SJCRH30 (cell line): ENCODE data around the genes THTPA and ADCY4.

DNA sequence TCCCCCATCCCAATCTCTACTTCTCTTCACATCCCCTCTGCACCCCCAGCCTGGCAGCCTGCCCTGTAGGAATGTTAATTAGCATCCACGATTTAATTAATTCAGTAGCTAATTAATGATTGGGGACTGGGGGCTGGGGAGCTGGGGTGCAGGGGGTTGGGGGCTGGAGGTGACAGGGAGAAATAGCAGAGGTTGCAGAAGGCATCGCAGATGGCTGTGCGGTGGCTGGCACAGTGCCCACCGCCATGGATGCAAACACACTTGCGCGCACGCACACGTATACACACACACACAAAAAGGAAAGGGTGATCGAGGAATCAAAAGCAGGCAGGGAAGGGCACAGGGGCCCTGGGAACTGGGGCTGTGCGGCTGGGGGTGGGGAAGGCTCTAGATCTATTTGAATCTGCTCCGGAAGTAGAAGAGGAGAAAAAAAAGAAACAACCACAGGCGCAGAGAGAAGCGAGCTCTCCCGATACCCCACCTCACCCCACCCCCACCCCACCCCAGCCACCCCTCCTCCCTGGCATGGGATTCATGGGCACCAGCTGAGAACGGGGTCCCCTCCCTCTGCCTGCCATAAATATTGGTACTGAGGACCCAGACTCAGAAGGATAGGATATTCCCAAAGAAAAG is 39.4 kb downstream of the ZFHX2 start:
- RAMPAGE, long total RNA = no peak

DNA sequence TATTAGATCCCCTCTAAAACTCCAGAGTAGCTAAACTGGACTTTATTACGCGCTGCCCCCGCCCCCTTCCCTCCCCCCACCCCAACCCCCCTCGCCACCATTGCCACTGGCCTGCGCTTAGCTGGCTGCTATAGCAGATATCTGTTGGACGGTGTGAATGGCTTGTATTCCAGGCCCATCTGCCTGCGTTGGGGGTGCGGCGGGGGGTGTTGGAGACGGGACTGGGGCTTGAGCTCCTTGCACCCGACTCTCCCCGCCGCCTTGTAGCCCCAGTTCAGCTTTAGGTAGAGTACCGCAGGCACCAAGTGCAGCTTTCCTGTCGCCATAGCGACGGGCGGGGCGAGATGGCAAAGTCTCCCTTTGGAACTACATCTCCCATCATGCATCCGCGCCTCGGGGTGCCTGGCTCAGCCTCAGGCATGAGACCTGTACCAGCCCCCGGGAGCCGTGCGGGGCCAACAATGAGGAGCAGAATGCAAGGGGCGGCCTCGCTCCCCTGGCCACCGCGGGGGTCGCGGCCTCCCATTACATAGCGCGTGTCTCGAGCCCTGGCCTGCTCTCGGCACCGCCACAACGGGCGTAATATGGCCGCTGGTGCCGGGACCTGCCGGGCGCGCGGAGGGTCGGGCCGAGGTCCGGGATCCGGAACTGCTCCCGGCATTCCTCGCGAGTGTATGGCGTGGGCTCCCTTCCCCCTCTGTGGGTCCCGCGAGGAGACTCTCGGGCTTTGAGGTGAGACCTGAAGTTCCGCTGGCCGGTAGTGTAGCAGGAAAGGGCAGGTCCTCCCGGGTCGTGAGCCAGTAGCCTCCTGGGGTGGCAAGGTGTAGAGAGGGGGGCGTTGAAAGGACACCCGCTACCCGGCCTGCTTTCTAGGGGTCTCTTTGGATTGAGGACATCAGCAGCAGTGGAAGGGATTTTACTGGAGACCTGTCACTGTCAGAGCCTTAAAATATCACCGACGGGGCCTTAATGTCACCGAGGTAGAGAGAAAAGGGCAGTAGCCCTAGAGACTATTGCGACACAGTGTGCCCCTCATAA is at the start of gene THTPA:
Gene THTPA (plus strand): TSS at position 660 of the 1,038 bp plus-strand sequence.
- RAMPAGE, long total RNA = no peak

DNA sequence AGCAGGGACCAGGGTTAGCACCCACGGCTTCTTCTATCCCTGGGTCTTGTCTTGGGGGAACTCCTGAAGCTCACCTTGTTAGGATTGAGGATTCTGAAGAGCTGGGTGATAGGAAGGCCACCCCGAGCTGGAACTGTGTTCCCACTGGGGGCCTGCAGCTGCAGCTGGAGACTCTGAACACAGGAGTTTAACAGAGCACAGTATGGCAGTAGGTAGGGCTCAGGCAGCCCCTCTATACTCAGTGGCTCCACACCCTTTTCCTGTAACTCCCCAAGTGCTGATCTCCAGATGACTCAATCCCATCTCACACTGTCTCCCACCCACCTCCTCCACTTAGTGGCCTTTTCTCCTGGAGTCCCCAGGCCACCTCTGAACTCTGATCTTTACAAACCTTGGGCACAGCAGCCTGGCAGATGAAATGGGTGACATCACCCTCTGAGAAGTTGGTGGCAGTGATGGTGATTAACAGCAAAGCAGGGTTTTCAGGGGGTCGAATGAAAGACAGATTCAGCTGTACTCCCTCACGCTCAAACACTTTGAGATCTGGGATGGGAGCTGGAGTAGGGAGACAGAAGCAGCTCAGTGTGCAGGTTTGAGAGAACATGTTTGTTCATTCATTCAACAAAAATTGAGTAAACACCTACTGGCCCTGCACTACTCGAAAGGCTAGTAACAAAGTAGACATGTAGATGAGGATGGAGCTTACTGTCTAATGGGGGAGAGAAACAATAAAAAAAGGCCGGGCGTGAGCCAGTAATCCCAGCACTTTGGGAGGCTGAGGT is 4.0 kb downstream of the THTPA start:
- RAMPAGE, long total RNA = no peak

GRCh38 chr14:23588904-23589596 is 10.5 kb upstream of the JPH4 start:
- RAMPAGE, long total RNA = no peak

- RAMPAGE, long total RNA = no peak
Observed at GRCh38 chr14:23613944-23614440, 22.2 kb upstream of the DHRS2 start.

GRCh38 chr14:23660106-23660850 is 24.1 kb downstream of the DHRS2 start:
- RAMPAGE, long total RNA = no peak

GRCh38 chr14:23694059-23695014 is 58.2 kb downstream of the DHRS2 start:
- RAMPAGE, long total RNA = no peak

- RAMPAGE, long total RNA = no peak
Observed at GRCh38 chr14:23990073-23990747, 1.5 kb downstream of the DHRS4L2 start.

DNA sequence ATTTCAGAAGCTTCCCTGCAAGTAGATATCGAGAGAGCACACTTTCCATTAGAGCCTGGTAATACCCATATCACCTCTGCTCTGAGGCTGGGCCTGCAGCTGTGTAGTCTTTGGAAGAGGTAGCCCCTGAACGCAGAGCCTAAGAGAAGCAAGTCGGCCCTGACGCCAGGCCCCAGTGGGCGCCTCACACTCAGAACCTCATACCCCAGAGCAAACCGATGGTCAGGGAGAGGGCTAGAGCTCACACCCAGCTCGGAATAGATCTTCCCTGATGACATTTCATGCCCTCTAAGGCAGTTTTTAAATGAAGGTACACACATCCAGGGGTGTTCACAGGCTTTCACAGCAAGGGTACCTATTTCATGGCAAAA is 6.2 kb upstream of the FITM1 start:
- RAMPAGE, long total RNA = no peak

GRCh38 chr14:24164361-24164811 is 3.3 kb downstream of the IRF9 start:
- RAMPAGE, long total RNA = no peak

GRCh38 chr14:24172388-24172827 is 528 bp downstream of the REC8 start:
- RAMPAGE, long total RNA = no peak

- RAMPAGE, long total RNA = no peak
Observed at GRCh38 chr14:24181071-24181851, 7.4 kb downstream of the IPO4 start.

DNA sequence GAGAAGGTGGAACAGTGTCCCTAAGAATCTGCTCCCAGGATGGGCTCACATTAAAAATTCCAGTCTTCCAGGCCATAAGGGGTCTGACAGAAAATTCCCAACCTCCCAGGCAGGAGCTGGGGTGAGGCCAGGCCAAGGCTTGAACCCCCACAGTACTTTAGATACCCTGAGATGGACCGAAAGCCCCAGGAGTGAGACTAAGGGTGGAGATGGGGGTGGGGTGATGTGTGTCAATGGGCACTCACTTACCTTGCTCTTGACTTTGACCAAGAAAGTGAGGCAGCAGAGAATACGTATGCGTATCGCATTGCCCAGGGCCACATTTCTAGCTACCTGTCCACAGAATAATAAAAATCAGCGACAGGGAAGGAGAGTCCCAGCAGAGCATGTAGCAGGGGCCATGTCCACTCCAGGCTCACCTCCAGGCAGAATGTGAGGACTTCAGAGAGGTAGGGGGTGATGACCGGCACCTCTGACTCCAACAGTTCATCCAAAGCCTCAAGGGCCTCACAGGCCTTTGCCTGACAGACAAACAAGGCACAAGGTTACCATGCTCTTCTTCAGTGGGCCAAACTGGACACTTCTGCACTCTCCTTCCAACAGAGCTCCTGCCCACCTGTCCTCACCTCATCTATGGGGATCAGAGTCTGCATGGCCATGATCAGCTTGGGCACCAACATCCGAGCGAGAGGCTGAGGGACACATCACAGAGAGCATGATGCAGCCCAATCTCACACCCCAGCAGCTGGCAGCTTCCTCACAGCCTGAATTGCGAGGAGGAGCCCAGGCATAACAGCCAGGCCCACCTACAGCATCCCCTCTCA is 1.9 kb downstream of the IPO4 start:
- RAMPAGE, long total RNA = no peak

GRCh38 chr14:24242861-24243224 is 420 bp upstream of the TINF2 start:
- RAMPAGE, long total RNA = no peak

GRCh38 chr14:24278903-24279955 is 7.8 kb upstream of the RABGGTA start:
- RAMPAGE, long total RNA = no peak

GRCh38 chr14:24333653-24334413 is 1.0 kb downstream of the ADCY4 start:
- RAMPAGE, long total RNA = no peak

GRCh38 chr14:24334414-24335344 is at the start of gene ADCY4:
TSS of gene ADCY4 (minus strand) at chr14:24335071.
- RAMPAGE, long total RNA = no peak

DNA sequence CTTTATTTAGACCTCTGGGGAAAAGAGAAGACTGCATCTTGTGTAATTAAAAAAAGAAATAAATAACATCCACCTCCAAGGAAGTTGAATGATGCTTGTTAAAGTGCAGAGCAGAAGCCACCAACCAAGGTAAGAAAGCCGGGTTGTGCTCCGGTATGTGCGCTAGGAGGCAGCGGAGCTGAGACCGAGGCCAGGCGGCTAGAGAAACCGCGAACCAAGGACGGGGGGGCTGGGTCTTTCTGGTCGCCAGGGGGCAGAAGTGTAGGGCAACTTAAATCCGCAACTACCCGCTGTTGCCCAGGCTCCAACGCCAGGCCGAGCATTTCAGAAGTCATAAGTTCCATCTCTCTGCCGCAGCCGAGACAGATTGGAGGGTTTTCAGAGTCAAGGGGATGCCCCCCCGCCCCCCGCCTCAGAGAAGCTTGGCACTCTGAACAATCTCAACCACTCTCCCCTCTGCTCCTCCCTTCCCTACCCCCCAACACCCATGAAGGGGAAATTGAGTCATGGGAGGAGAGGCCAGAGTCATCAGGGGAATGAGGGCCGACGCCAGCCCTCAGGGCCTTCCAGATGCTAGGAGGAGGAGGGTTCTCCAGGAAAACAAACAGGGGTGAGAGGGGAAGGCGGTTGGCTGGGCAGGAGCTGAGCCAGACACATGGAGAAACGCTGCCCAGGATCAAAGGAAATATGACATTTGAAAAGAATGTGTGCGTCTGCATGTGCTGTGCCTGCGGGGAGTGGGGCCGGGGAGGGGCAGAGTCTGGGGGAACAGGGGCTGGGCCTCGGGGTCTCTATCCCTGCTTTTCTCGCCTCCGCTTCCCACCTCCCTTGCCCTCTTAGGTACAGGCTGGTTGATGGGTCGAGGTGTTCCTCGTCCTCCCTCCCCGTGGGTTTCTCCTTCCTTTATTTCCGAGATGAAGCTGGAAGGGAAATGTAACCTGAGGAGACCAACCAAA is 2.1 kb upstream of the NFATC4 start:
- RAMPAGE, long total RNA = no peak

DNA sequence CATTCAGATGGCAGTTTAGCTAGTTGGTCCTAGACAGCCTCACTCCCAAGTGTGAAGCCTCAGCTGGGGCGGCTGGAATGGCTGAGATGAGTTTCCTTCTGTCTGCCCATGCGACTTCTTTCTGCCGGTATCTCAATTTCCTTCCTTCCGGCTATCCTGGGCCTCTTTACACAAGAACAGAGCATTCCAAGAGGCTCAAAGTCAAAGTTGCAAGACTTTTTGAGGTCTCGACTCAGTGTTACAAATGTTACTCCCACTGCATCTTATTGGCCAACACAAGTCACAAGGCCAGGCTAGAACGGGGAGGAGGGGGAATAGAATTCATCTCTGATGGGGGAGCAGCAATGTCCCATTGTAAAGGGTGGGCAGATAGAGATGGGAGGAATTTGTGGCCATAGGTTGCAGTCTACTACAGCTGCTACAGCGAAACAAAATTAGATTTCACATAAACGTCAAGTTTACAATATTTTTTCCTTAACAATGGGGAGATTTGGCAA is 9.6 kb upstream of the NYNRIN start:
- RAMPAGE, long total RNA = no peak

DNA sequence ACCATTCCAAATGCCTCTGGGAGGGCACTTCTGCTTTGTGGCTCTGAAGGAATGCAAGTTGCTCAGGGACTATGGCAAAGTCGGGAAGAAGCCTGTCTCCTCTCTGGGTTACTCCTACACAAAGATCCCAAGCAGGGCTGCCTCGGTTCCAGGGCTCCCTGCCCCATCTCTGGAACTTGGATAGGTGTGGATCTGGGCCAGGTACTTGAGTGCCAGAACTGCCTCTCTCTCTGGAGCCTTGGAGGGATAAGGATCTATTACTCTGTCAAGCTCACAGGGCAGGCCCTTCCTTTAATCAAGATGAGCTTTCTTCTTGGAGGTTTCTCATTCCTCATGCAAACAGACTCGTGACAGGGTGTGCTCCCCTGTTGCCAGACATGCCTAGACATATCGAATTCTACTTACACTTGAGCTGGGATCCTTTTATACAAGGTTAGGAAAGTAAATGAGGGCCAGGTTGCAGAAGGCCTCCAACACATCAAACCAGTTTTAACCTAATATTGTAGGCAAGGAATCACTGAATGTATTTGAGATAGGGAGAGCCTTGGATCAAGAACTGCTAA is 2.6 kb upstream of the NYNRIN start:
- RAMPAGE, long total RNA = no peak